Duodenum (tissue), 1 donor: ENCODE measurements around the gene DNAJC11.

GRCh38 chr1:5980253-5980636 lies 12.0 kb downstream of the NPHP4 start:
- PRO-cap, result no peak

DNA sequence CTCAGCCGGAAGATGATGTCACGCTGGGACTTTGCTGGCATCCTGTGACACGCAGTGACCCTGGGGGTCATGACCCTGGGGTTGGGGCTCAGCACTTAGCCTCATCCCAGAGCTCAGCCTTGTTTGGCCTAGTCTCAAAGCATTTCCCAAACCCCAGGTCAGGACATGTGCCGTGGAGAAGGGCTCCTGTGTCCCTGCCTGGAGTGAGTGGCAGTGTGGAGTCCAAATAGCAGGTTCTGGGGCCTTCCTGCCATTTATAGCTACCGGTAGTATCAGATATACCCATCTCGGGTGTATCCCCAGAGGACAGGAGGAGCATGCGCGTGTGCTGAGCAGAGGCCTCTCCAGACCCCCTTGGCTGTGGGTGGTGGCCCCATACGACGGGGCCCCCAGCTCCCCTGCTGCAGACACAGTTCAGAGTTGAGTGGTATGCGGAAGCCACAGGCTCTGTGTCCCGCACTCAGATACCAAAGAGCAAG lies 377 bp upstream of the KCNAB2 start:
- PRO-cap, result no peak

DNA sequence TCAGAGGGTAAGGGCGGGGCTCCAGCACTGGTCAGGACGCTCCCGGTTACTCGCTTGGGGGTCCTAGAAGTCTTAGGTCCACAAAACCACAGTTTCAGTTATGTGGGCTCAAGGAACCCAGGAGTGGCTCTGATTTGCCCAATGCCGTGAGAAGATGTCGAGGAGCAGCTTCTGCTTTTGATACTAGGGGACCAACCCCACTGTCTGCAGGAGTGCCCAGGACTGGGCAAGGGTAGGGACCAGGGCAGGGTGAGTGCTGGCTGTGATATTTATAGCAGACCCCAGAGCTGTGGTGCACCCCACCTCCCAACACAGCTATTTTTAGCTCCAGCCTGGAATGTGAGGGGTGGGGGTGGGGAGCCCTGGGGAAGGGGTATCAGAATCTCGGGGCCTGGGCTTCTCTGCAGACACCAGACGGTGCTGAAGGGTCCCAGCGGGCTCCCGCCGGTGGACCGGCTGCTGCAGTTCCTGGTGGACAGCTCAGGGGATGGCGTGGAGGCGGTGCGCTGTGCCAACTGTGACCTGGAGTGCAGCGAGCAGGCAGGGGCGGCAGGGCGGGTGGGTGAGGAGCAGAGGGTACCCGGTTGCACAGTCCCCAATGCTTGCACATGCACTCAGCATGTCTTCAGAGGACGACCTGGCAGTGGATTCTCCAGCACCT lies 1.2 kb downstream of the RNF207 start:
- PRO-cap, result no peak

DNA sequence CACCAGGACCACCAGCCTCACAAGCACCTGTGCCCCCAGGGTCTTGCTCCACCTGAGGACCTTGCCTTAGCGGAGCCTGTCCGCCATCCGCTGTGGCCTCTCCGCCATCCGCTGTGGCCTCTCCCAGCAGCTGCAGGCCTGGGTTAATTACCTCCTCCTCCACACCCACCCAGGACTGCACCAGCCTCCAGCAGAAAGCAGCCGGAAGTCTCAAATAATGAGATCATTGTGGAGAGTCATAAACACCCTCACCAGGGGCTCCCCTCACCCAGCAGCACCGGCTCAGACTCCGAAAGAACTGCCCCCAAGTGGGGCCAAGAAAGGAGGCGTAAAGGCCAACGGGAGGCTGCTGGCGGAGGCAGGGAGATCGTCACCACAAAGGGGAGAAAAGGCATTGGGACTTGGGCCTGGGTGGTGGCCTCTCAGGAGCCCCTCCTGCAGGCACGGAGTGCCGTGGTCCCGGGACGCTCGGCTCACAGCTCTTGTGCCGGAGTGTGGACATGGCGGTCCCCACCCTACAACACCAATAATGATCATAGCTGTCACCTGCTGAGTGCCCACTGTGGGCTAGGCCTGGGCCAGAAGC lies 10.7 kb upstream of the GPR153 start:
- PRO-cap, result no peak

- PRO-cap, result no peak
Measured at GRCh38 chr1:6392070-6392609, 1.4 kb downstream of the ACOT7 start.

DNA sequence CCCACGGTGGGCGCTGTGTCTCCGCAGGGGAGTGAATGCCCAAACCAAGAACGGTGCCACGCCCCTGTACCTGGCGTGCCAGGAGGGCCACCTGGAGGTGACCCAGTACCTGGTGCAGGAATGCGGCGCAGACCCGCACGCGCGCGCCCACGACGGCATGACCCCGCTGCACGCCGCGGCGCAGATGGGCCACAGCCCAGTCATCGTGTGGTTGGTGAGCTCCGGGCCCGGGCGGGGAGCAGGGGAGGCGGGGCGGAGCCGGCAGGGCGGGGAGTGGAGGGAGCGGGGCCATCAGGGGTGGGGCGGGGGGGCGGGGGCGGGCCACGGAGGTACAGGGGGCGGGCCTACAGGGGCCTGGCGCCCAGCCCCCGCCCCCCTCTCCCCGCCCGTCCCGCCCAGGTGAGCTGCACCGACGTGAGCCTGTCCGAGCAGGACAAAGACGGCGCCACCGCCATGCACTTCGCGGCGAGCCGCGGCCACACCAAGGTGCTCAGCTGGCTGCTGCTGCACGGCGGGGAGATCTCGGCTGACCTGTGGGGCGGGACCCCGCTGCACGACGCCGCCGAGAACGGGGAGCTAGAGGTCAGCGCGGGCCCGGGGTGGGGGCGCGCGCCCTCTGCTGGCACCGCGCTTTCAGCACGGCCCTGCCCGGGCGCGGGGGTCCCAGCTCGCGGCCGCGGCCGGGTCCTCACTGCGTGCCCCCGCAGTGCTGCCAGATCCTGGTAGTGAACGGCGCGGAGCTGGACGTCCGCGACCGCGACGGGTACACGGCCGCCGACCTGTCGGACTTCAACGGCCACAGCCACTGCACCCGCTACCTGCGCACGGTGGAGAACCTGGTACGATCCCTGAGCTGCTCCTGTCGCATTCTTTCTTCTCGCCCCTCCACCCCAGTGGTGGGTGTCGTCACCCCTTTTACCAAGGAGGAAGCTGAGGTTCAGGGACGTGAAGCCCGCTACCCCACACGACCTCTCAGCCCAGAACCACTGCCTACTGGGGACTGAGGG lies 16.0 kb downstream of the ESPN start:
- PRO-cap, result no peak

- PRO-cap, result no peak
Measured at GRCh38 chr1:6496202-6496791, 4.8 kb upstream of the PLEKHG5 start.

DNA sequence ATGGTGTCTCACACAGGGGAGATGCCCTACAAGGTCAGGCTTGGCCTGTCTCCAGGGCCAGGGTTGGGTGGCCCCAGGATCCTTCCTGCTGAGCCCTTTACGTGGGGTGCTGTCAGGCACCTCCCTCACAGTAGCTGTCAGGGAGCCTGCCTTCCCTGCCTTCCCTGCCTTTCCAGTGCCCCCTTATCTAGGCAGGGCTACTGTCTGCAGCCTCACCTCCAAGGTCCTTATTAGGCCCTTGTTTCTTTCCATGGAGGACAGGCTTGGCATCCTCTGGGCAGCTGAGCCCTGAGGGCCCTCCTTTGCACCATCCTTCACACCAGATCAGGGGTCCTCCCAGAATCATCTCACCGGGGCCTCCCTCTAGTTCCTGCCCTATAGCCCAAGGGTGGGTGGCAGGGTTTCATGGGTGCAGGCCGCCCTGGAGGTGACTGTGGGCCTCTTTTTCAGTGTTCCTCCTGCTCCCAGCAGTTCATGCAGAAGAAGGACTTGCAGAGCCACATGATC lies 7.0 kb downstream of the ZBTB48 start:
- PRO-cap, result no peak

DNA sequence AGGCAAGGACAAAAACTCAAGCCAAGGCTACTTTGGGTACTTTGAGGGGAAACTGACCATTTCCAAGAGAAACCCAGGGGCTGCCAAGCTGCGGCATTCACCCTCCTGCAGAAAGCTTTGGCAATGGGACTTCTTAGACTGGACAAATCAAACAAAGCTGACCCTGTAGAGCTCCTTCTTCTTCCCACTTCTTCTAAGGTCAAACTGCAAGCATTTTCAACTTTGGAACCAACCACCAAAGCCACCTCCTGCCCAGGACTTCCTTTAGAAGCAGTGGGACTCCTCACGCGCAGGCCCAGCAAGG lies 10.4 kb downstream of the KLHL21 start:
- PRO-cap, result no peak

GRCh38 chr1:6596889-6598125 lies 5.4 kb downstream of the KLHL21 start:
- PRO-cap, result no peak

GRCh38 chr1:6701088-6702097 lies at the start of gene DNAJC11:
TSS of gene DNAJC11 (minus strand) at chr1:6701816.
- PRO-cap, result bidirectional peak, plus-strand start at chr1:6701964, minus-strand start at chr1:6701819

DNA sequence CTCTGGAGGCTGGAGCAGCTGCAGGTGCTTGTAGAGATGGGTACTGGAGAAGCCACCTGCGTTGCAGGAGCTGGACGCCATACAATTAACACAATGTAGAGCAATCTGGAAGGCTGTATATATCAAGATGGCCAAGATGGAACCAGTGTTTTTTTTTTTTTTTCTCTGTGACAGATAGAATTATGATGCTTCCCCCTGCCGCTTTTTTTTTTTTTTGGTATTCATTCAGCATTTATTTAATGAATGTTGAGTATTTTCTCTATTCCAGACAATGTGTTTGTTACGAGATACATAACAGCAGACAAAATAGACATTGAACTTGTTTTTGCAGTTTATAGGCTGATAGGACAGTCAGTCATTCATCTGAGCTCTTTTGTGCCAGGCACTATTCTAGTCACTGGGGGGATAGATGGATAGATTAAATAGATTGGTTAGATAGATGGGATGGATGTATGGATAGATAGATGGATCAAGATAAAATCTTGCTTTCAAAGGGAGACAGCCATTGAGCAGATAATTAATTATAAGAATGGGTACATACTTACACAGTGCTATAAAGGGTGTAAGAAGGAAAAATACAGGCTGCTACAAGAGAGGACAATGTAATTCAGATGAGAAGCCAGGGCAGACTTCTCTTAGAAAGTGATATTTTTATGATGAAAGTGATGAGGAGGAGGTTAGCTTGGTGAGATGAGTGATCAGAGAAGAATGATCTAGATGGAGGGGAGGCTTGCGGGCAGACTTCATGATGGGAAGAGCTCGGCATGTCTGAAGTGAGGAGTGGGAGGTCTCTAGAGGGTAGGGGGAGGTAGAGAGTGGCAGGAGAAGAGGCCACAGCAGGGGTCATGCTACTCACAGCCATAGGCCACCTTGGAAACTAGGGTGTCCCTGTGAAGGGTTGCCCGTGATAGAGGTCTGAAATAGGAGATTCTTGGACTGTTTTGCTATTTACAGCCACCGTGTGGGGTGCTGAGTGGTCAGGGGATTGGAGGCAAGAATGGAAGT lies 71.2 kb downstream of the CAMTA1 start:
- PRO-cap, result no peak

DNA sequence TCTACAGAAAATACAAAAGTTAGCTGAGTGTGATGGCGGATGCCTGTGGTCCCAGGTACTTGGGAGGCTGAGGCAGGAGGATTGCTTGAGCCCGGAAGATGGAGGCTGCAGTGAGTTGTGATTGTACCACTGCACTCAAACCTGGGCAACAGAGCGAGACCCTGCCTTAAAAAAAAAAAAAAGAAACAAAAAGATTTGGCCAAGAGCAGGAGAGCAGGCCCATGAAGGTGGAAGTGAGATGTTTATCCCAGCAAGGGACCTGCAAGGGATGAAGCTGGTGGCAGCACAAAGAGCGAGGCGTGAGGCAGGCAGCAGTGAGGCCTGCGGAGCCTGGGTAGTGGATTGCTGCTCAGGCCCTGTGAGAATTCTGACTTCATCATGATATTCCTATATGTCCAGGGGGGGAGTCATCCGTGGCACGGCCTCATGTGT lies 240.7 kb downstream of the CAMTA1 start:
- PRO-cap, result no peak

- PRO-cap, result no peak
Measured at GRCh38 chr1:7679793-7680132, 91.3 kb upstream of the VAMP3 start.

GRCh38 chr1:7783759-7783910 lies 456 bp upstream of the PER3 start:
- PRO-cap, result unidirectional peak, minus-strand start at chr1:7783869

GRCh38 chr1:7886371-7886725 lies 33.5 kb upstream of the UTS2 start:
- PRO-cap, result no peak

GRCh38 chr1:7960918-7961382 lies 561 bp upstream of the PARK7 start:
- PRO-cap, result bidirectional peak, plus-strand start at chr1:7961262, minus-strand start at chr1:7961193

DNA sequence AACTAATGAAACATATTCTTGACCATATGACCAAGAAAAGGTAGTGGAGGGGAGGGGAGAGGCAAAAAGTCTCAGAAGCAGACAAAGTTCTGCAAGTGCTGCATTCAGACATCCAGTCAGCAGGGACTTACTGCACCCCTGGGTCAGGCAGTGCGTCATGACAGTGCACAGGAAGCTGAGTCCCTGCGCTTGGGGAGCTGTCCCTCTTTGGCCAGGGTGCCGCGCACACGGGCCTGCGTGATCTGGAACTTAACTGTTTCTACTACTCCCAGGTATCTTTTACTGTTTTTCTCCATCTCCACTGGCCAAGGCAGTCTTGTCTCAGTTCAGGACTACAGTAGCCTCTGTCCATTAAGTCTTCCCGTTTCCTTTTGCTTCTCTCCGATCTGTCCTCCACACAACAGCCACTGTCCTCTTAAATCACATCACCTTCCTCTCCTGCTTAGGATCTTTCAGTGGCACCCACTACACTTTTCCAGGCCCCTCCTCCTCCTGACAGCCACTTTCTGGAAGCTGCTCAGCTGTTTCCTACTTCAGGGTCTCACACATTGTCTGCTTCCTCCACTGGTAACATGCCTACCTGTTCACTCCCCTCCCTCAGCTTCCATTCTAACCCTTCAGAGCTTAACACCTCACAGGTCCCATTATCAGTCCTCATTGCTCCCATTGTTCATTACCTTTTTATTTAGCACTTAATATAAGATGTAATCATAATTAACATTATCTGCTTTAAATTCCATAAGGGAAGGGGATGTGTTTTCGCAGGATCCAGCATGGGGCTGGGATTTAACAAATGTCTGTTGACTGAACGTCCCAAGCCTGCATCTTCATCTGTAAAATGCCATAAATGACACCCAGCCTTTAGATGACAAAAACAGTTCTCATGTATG lies 15.9 kb downstream of the ERRFI1 start:
- PRO-cap, result no peak

GRCh38 chr1:8014417-8014607 lies 11.8 kb downstream of the ERRFI1 start:
- PRO-cap, result no peak

DNA sequence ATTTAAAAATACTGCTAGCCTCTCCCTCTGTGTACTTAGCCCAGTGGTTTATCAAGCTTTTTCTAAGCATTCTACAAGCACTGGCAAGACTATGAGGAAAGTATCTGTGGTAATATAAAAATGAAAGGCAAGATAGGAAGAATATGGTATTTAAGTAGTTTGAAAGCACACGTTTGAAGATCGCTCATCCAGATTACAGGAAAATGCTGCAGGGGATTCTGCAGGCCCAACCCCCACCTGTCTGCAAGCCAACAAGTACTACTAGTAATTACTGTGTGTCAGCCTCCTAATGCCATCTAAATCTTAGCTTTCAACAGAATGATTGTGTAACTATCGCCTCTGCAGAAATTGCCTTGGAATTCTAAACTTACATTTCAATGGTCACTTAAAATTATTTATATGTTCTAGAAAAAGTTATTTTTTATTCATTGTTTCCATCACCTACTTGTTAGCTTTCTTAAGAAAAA lies 8.5 kb downstream of the ERRFI1 start:
- PRO-cap, result no peak